ENCODE data around the gene SMARCAL1.

DNA sequence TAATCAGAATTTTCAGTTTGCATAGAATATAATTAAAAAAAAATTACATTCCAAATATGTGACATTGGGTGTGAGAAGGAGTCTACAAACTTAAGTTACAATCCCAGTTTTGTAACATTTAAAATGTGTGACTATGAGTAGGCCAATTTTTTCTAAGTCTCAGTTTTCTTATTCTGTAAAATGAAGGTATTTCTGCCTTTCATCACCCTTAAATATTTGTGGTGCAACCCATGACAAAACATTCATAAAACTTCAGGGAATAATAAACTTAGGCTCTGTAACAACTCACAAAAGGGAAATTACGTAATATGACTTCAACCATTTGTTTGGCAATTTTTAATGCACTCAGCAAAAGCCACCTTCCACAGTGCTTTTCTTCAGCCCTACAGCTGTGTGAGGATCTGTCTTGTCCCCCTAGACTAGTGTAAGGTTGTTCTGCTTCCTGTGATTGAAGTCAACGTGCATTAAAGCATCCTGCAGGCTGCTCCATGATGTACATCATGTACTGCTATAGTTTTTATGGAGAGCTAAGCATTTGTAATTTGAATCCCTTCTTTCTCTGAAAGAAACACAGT lies 39.3 kb downstream of the FN1 start:
- PRO-cap, 3 experiments = no peak in any of the 3 experiments
- RAMPAGE, long total RNA, 4 experiments = no peak in any of the 4 experiments
- RRBS = no CpG with 5 or more reads among the region's 2 CpGs

- PRO-cap, 3 experiments = no peak in any of the 3 experiments
- RAMPAGE, long total RNA, 4 experiments = no peak in any of the 4 experiments
- RRBS = no CpG with 5 or more reads among the region's 3 CpGs
These were observed 18.5 kb downstream of the FN1 start for GRCh38 chr2:215417365-215417793.

DNA sequence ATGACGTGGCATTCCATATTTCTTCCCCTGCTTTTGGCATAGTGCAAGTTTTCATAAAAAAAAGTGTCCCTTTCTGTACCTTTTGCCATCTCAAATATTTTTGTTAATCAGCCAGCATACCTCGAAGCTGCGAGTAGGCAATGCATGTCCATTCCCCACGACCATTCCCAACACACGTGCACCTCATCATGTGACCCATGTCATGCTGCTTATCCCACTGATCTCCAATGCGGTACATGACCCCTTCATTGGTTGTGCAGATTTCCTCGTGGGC lies 14.0 kb downstream of the FN1 start:
- PRO-cap, 3 experiments = no peak in any of the 3 experiments
- RAMPAGE, long total RNA, 4 experiments = start-site peak on the minus strand in 1 of 4 experiments, centred at position 180 of the sequence, 111 reads per replicate
- RRBS = no CpG with 5 or more reads among the region's 7 CpGs

GRCh38 chr2:215653413-215653878 lies 217.6 kb upstream of the FN1 start:
- PRO-cap, 3 experiments = no peak in any of the 3 experiments
- RAMPAGE, long total RNA, 4 experiments = no peak in any of the 4 experiments
- RRBS = no CpG with 5 or more reads among the region's 4 CpGs

GRCh38 chr2:215681020-215681607 lies 245.2 kb upstream of the FN1 start:
- PRO-cap, 3 experiments = no peak in any of the 3 experiments
- RAMPAGE, long total RNA, 4 experiments = no peak in any of the 4 experiments
- RRBS = no CpG with 5 or more reads among the region's 4 CpGs

- PRO-cap, 3 experiments = no peak in any of the 3 experiments
- RAMPAGE, long total RNA, 4 experiments = no peak in any of the 4 experiments
- RRBS = no CpG with 5 or more reads among the region's 1 CpG
These were observed 277.6 kb upstream of the FN1 start for GRCh38 chr2:215713322-215713917.

DNA sequence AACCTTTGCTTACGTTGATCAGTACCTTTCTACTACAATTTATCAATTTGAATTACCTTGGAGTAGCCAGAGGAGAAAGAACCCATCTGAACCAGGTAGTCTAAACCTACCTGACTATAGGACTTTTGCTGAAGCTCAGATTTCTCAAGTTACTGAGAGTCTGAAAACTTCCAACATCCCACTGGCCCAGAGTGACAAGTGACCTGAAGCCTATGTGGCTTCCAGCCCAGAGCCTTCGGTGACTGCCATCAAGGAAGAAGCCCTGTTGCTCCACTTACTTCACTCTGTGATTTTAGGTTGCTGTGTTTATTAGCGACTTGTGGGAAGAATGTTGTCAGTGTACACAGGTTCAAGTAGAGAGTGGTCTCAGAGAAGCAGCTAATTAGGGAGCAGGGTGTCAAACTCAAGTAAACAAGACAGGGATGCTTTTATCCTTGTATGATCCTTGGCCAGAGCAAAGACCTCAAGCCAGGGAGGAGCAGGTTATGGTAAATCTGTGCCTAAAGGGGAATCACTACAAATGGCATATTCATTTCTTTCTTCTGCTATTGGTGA lies 109.6 kb downstream of the MREG start:
- PRO-cap, 3 experiments = no peak in any of the 3 experiments
- RAMPAGE, long total RNA, 4 experiments = no peak in any of the 4 experiments
- RRBS = no CpG with 5 or more reads among the region's 3 CpGs

DNA sequence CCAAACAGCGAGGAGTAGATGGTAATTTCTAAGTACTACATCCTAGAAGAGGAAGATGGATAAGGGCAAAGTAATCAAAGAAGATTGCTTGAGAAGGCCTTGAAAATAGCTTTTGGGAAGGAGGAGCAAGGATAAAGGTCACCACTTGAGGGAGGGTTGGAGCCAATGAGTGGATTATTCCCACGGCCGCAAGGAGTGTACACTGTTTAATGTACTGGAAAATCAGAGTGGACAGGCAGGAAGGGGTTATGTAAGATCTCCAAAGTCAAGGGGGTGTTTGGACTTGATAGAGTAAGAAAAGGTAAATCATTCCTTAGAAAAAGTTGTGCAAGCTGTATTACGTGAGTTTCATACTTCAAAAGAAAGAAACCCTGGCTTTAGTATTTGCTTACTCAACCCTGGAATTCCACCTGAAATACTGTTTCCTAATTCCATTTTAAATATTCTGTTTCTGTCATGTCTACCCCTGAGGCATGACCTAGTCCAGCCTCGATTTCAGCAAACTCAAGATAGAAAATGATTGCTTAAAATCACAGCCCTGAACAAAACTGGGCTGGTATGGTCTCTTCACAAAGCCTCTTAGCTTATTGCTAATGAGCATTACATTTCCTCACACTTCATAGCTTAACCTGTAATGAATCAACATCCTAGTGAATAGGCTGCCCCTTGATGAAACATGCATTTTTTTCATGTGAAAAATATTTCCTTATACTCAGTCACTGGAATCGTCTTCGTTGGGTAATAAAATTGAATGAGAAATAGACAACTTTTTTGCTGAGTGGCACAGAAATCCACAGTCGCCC lies 1.1 kb downstream of the MREG start:
- PRO-cap, 3 experiments = no peak in any of the 3 experiments
- RAMPAGE, long total RNA, 4 experiments = no peak in any of the 4 experiments
- RRBS = no CpG with 5 or more reads among the region's 8 CpGs

- PRO-cap, 3 experiments = no peak in any of the 3 experiments
- RAMPAGE, long total RNA, 4 experiments = no peak in any of the 4 experiments
- RRBS = no CpG with 5 or more reads among the region's 7 CpGs
These were observed 23.8 kb downstream of the PECR start for GRCh38 chr2:216057579-216058383.

DNA sequence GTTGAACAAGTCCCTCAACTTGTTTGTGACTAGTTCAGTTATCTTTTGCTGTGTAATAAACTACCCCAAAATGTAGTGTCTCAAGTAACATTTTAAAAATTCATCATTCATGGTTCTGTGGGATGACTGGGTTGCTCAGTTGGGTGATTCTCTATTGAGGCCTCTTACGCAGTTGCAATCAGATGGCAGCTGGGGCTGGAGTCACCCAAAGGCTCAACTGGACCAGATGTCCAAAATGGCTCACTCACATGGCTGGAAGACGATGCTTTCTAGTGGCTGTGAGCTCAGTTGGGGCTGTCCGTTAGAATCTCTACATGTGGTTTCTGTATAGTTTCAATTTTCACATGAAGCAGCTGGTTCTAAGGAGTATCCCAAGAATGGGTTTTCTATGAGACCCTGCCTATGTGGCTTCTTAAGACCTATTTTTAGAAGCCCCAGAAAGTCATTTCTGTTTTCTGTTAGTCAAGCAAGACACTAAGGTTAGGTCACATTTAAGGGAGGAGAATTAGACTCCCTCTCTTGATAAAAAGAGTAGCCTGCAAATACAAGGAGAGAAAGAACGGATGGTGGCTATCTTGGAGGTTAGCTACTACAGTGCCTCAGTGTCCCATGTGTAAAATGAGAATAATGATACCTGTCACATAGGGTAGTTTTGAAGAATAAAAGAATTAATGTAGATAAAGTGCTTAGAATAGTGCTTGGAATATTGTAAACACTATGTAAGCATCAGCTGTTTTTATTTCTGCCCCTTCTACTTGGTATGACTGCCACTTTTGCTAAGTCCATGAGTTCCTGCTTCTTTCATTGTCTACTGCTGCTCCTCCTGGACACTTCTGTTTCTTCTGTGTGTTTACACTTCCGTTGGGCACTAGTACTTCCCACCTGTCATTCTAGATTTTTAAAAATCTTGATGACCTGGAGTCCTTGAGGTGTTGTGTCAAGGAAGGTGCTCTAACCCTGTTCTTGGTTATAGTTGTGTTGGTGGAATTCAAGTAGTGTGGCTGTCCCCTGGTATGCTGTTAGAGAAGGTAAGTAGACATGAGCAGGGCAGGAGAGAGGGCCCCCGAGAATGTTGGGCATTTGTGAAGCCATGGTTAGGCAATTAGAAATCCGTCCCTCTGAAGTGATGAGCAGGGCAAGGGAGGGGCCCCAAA lies 4.7 kb downstream of the XRCC5 start:
- PRO-cap, 3 experiments = no peak in any of the 3 experiments
- RAMPAGE, long total RNA, 4 experiments = no peak in any of the 4 experiments
- RRBS = no CpG with 5 or more reads among the region's 7 CpGs

DNA sequence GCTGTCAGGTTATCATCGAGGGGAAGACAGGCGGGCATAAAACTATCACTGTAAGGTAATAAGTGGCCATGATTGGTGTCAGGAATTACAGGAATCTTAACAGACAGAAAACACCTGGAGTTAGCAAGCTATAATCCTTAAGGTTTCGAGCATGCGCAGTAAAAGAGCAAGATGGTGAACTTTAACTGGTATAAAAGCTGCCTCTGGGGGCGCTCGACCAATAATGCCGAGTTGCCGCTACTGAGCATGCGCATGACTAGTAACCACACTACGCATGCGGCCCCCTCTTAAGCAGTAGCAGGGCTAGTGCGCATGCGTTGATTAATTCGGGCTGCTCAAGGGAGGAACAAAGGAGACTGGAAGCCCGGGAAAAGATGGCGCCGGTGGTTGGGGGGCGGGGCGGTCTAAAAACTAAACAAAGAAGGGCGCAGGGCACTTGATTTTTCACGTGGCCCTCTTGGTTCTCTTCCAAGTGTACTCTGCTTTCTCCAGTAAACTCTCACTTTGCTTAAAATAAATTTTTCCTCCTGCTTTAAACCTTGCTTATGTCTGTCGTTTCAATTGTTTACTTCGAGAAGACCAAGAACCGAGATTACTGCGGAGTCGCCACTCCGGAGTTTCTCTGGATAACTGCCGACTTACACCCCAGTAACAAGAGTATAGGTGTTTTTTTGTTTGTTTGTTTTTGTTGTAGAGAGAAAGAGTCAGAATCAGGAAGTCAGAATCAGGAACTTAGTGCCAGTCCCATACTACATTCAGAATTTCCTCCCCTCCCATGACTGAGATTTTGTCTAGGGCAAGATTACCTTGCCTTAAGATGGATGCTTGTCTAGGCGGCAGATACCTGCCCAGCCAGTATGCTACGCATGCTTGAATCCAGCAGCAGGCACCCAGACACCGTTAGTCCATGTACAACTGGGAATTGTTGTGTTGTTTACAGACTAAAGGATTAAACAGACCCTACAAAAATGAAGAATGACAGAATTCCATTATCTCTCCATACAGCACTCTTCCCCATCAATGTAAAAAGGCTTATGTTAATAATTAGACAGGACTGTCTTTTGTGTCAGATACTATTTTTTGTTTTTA lies 5.8 kb downstream of the XRCC5 start:
- PRO-cap, 3 experiments = peak in 3 of 3 experiments; most common plus-strand start position 317 of the sequence (in 1); most common minus-strand start position 632 of the sequence (in 1)
- RAMPAGE, long total RNA, 4 experiments = no peak in any of the 4 experiments
- RRBS = no CpG with 5 or more reads among the region's 31 CpGs

DNA sequence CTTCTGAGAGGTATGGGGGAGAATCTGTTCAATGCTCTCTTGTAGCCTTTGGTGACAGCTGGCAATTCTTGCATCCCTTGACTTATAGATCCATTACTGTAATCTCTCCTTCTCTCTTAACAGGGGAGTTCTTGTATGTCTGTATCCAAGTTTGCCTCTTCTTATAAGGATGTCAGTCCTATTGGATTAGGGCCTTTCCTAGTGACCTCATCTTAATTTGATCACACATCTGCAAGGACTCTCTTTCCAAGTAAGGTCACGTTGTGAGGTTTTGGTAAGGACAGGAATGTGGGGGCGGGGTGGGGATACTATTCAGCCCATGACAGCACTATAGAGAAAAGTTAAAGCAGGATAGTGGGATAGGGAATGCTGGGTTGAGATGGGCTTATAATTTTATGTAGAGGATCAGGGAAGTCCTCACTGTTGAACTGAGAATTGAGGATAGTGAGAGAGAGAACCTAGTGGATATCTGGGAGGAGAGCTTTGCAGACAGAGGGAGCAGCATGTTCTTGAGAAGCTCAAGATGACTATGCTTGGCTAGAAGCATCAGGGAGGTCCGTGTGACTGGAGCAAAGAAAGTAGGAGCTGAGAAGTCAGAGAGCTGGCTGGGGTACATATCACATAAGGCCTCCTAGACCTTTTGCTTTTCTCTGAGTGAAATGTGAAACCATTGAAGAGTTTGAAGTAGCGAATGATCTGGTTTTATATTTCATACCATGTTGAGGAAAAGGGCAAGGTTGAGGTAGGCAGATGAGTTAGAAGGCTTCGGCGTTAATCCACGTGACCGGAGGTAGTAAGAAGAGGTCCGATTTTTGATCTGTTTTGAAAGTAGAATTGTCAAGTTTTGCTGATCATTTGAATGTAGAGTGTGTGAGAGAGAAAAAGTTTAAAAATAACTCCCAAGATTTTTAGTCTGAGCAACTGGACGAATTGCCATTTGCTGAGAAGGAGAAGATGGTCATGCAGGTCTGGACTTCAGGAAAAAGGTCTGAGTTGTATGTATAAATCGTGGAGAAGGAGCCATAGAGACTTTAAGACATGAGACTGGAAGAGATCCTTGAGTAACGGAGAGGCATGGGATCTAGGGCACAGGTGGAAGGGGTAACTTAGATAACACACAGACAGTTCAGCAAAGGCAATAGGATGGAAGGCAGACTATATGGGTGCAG lies 70.4 kb downstream of the XRCC5 start:
- PRO-cap, 3 experiments = no peak in any of the 3 experiments
- RAMPAGE, long total RNA, 4 experiments = no peak in any of the 4 experiments
- RRBS = no CpG with 5 or more reads among the region's 12 CpGs

GRCh38 chr2:216339717-216340784 lies 32.2 kb downstream of the MARCHF4 start:
- PRO-cap, 3 experiments = no peak in any of the 3 experiments
- RAMPAGE, long total RNA, 4 experiments = no peak in any of the 4 experiments
- RRBS = no CpG with 5 or more reads among the region's 6 CpGs

DNA sequence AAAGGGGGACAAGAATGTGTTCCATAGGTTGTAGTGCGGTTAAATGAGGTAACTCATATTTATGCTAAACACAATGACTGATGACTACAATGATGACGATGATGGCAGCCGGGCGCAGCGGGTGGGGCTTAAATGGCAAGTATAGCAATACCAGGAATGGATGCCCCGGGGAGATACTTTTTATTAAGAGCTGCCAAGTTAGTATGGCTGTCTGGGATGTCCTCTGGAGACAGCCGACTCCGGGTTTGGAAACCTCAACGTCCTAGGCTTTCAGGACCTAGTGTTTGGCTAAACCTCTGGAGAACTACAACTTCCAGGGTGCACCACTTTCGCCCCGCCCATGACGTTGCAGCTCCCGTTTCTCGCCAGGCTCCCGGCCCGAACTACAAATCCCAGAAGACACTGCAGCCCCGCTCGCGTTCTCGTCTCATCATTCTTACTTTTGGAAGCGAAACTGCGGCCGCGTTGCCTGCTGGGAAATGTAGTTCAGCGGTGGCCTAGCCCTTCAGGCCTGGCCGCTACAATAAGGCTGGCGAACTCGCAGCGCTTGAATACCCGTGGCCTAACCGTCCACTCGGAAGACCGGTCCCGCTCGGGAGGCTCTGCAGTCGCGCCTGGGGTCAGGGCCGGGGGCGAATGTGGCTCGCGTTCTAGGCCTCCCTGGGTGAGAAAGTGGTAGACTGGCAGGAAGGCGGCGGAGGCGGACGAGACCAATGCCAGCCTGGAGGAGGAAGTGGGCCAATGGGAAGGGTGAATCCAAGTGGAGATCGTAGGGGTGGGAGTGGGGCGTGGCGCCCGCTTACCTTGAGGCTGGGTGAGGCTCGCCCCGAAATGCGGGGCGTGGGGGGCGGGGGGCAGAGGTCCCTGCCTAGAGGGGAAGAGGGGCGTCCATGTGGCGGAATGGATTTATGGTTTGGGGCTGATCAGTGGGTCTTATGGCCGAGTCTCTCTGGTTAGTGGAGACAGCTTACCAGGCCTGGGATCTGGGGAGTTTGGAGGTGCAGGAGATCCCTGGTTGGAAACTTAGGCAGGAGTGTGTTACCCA lies at the start of gene SMARCAL1:
SMARCAL1 (plus strand) TSS at position 500 of the 1,045 bp plus-strand sequence.
- PRO-cap, 3 experiments = peak in 3 of 3 experiments; most common plus-strand start position 489 of the sequence (in 3); most common minus-strand start position 247 of the sequence (in 2)
- RAMPAGE, long total RNA, 4 experiments = start-site peak on the plus strand in 3 of 4 experiments, centred at positions 499 to 782 of the sequence, 78 to 201 reads per replicate
- RRBS = 17% methylated on average over 12 of the region's 57 CpGs

DNA sequence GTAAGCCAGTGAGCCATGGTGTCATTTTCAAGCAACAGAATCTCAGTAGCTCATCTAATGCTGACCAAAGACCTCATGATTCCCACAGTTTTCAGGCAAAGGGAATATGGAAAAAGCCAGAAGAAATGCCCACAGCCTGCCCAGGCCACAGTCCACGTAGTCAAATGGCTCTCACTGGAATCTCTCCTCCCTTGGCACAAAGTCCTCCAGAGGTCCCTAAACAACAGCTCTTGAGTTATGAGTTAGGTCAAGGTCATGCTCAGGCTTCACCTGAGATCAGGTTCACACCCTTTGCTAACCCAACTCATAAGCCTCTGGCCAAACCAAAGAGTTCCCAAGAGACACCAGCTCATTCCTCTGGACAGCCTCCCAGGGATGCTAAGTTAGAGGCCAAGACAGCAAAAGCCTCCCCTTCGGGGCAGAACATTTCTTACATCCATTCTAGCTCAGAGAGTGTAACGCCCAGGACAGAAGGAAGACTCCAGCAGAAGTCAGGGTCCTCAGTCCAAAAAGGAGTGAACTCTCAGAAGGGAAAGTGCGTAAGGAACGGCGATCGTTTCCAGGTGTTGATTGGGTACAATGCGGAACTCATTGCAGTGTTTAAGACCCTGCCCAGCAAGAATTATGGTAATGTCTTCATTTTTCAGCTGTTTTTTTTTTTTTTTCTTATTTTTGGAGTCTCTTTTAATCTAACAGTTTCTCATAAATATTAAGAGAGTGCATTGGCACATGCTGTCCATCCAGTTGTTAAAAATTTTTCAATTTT lies 2.8 kb downstream of the SMARCAL1 start:
- PRO-cap, 3 experiments = no peak in any of the 3 experiments
- RAMPAGE, long total RNA, 4 experiments = no peak in any of the 4 experiments
- RRBS = no CpG with 5 or more reads among the region's 8 CpGs

DNA sequence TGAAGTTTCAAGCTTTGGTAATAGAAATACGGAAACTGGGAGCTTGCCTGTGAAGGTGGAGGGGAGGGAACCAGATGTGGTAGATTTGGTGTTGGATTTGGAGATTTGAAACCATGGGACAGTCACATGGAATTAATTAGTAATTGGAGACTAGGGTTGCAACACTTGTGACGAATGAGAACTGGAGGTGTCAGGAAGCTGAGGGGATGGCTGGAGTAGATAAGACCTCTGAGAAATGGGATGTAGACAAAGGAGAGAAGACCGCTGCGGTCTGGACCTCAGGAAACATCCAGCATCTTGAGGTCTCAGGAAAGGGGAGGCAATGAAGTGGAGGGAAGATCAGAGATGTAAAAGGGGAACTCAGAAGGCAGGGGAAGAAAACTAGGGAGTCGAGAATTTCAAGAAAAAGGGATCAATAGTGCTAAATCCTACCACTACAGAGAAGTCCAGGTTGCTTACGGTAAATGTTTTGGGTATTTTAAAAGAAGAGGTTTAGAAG lies 46.9 kb downstream of the RPL37A start:
- PRO-cap, 3 experiments = no peak in any of the 3 experiments
- RAMPAGE, long total RNA, 4 experiments = no peak in any of the 4 experiments
- RRBS = no CpG with 5 or more reads among the region's 6 CpGs

DNA sequence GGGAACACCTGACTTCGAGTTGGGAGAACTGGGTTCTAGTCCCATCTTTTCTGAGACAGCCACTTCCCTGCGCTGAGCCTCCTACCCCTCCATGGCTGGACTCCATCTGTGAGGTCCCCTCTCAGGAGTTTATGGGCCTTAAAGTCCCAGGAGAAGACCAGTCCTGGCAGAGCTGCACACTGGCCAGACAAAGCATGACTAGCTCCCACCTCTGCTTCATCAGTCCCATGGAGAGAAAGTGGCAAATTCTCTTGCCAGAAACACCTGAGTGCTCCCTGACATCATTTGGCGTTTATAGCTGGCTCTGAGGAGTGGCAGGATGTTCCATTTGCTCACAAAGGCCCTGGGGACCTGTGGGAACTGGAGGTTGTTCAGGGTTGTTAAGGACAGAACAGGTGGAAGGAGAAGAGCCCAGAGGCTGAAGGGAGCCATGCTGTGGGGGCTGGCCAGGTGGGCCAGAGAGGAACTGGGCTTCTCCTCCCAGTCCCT lies 56.0 kb downstream of the RPL37A start:
- PRO-cap, 3 experiments = no peak in any of the 3 experiments
- RAMPAGE, long total RNA, 4 experiments = no peak in any of the 4 experiments
- RRBS = no CpG with 5 or more reads among the region's 3 CpGs

GRCh38 chr2:216565555-216565927 lies 66.9 kb downstream of the RPL37A start:
- PRO-cap, 3 experiments = no peak in any of the 3 experiments
- RAMPAGE, long total RNA, 4 experiments = no peak in any of the 4 experiments
- RRBS = no CpG with 5 or more reads among the region's 2 CpGs

- PRO-cap, 3 experiments = no peak in any of the 3 experiments
- RAMPAGE, long total RNA, 4 experiments = no peak in any of the 4 experiments
- RRBS = no CpG with 5 or more reads among the region's 5 CpGs
These were observed 2.4 kb downstream of the IGFBP2 start for GRCh38 chr2:216635721-216635977.

DNA sequence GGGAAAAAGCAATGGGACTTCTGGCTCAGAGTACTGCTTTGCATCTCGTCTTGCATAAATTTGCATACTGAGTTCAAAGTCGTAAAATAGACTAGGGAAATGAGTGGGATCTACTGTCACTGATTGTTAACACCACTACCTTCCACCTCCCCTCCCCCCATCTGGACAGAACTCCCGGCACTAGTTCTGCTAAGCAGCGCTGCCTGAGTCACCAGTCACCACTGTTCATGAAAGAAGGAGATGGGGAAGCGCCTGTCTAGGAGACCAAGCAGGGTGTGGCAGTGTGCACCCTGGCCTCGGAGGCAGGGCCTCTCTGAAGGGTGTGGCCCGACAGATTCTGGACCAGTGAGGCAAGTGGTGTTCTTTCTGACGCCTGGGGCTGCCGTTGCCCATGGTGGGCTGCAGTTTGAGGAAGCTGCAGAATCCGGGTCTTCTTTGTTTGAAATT lies 3.9 kb downstream of the IGFBP2 start:
- PRO-cap, 3 experiments = no peak in any of the 3 experiments
- RAMPAGE, long total RNA, 4 experiments = no peak in any of the 4 experiments
- RRBS = no CpG with 5 or more reads among the region's 10 CpGs